SK-MEL-5 (cell line): ENCODE measurements around a stretch of chr11.

RAMPAGE:
- cytosol, long total RNA: no peak
- long total RNA: no peak
- nucleus, long total RNA: no peak
Measured at GRCh38 chr11:78209397-78210557, 21.1 kb downstream of the USP35 start.

DNA sequence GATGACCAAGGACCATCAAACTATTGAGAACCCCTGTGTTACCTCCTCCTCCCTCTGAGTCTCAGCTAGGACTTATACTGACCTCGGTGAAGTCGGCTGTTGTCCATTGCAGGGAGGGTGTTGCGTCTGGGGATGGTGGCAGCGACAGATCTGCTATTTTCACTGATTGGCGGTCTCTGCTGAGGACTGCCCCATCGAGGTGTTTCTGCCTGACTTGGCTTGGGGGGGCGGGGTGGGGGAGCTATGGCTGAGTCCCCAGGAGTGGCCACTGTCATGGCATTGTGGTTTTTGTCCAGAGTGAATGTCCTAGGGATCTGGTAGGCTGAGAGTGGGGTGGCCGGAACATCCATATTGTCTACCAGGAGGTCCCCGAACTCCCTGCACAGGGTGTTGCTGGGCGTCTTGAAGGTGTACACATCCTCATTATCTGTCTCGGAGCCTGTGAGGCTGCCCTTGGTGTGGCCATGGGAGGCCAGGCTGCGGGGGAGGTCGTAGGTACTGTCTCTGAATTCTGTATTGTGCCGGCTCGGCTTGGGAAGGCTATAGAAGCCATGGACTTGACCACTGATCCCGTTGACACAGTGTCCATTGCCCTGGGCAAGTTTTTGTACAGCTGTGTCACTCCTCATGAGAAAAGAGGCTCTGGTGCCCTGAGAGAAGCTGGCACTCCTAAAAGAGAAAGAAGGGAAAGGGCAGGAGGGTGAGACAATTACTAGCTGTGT, 37.8 kb downstream of the USP35 start:
RAMPAGE:
- cytosol, long total RNA: no peak
- long total RNA: no peak
- nucleus, long total RNA: no peak

DNA sequence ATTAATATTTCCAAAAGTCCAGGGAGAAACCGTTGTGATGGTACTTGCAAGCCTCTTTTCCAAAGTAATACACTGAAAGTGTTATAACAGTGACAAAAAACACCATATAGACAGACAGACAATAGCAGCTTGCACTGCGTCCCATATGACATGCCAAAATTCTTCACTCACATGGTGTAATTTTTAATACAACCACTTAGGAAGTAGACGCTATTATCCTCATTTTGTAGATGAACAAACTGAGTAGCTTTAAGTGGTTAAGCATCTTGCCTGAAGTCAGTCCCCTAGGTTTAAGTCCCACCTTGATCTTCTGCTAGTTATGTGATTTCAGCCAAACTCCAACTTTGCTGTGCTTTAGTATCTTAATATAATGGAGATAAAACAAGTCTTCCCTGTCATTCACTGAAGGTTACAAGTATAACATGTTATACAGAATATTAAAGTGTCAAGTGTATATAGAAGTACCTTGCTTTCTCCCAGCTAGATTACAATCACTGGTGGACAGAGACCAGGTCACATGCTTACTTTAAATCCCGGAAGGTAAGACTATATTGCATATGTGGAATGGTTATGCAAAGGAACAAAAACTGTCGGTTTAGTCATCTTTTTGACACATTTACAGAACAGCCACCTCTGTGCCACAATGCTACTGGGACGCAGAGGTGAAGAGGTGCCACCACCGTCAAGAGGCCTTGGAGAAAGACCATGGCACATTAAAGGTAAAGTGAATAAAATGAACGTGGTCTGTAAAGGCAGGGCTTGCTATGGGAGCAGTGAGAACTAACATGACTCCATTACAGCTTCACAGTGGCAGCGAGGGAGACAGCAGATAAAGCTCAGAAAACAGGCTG, 103.2 kb downstream of the GAB2 start:
RAMPAGE:
- cytosol, long total RNA: no peak
- long total RNA: no peak
- nucleus, long total RNA: start-site peak on the plus strand centred at position 653 of the sequence, 150 bp wide, 16 and 13 reads in 2 replicates

GRCh38 chr11:78350979-78351215, 66.7 kb downstream of the GAB2 start:
RAMPAGE:
- cytosol, long total RNA: no peak
- long total RNA: no peak
- nucleus, long total RNA: no peak

DNA sequence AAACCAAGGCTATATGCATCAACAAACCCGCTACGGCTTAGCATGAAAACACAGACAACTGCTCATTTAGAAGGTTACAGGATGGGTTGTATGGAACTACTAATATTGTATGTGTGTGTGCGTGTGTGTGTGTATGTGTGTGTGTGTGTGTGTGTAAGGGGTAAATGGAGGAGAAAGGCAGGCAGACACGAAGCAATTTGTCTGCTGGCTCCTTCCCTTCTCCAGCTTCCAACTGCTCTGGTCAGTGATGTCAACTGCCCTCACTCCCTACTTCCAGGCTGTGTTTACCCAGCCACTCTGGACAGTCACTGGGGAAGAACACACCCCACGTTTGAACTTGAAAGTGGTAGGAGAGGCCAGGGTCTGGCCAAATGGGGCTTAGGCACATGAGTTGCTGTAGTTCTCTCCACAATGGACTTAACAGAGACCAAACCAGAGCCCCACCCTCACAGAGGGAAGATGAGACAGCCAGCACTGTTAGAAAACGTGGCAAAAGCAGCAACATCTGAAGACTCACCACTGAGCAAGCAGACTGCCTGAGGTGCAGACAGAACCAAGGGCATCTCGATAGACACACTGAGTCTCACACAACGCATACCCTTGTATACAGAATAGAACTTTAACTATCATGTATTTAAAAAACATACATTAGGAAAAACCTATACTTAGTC, 46.9 kb downstream of the GAB2 start:
RAMPAGE:
- cytosol, long total RNA: no peak
- long total RNA: no peak
- nucleus, long total RNA: no peak

DNA sequence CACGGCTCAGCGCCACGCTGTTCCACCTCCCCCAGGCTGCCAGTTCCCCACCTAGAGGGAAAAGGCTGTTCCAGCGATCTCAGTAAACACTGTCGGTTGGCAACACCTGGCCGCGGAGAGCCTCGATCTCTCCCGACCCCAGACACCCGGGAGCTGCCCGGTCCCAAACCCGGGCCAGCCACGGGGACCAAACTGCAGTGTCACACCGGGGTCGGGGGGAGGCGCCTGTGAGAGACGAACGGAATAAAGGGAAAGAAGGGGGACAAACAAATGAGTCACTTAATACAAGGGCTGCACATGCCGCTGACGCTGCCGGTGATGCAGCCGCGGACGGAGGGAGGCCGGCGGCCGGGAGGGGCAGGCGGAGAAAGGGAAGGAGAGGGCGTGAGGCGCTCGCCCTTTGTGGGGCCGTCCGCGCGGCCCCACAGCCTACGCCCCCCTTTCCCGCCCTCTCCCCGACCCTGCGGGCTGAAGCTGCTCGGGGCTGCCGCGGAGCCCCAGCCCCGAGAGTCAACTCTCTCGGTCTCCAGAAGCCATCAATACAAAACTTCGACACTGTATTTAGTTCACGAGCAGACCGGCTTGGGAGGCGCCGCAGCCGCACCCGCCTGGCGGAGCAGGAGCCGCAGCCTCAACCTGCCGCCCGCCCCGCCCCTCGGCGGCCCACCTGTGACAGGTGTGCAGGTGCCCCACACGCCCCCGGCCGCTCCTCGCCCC, 653 bp downstream of the GAB2 start:
RAMPAGE:
- cytosol, long total RNA: no peak
- long total RNA: no peak
- nucleus, long total RNA: no peak

DNA sequence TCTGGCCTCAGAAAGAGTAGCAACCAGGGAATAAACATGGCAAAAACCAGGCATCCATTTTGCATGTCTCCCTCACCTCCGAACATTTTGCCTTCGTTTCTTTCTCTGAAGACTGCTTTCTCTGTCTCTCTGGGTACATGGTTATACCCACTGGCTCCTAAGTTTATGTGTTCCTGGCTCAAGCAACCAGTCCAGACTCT, 8.6 kb upstream of the GAB2 start:
RAMPAGE:
- cytosol, long total RNA: no peak
- long total RNA: no peak
- nucleus, long total RNA: no peak

DNA sequence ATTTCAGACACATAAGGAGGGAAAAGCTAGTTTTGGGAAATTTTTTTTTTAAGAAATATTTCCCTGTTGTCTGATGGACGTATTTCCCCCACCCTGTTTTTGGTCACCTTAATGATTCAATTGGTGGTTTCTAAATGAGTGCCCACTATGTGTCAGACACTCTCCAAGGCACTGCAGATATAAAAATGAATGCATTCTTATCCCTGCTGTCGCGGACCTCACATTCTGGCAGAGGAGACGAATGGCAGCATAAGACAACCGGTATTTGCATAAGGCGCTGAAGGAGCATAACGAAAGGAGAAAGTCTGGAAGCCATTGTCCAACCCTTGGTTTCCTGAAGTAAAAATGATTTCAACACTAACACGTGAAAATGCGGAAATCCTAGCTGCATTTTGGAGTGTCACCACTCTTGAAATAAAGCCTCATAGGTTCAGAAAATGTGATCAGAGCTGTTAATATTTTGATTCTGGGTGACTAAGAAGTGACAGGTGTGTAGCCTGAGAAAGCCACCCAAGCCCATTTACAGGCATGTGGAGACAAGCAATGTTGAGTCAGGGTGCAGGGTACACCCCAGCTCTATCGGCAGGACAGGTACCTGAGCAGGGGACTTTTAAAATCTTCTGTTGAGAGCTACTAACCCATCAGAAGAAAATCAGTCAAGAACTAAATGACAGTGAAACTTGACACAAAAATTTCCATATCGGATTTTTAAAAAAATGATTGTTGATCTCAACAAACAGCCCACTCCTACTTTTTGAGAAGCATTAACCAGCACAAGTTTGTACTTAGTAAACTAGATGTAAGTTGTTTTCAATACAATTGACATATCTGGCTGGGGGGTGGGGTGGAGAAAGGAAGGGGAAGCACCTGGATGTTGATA, 10.2 kb upstream of the GAB2 start:
RAMPAGE:
- cytosol, long total RNA: no peak
- long total RNA: no peak
- nucleus, long total RNA: no peak

RAMPAGE:
- cytosol, long total RNA: no peak
- long total RNA: no peak
- nucleus, long total RNA: no peak
Measured at GRCh38 chr11:78724950-78725404, 150.3 kb upstream of the NARS2 start.

DNA sequence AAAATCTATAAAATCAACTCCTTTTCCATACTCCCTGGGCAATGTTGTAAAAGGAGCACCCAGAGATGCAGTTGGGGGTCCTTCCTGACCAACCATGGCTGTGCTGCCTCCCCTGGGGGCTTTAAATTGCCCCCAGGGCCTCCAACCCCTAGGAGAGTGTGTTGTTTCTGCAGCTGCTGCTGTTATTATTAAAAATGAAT, 302.8 kb upstream of the NARS2 start:
RAMPAGE:
- cytosol, long total RNA: no peak
- long total RNA: no peak
- nucleus, long total RNA: no peak

RAMPAGE:
- cytosol, long total RNA: no peak
- long total RNA: no peak
- nucleus, long total RNA: no peak
Measured at GRCh38 chr11:79655696-79656165, 214.9 kb upstream of the TENM4 start.

GRCh38 chr11:82732223-82733021, 1.2 kb downstream of the FAM181B start:
RAMPAGE:
- cytosol, long total RNA: no peak
- long total RNA: no peak
- nucleus, long total RNA: no peak

GRCh38 chr11:83160124-83161109, 3.5 kb downstream of the PCF11 start:
RAMPAGE:
- cytosol, long total RNA: no peak
- long total RNA: no peak
- nucleus, long total RNA: no peak

DNA sequence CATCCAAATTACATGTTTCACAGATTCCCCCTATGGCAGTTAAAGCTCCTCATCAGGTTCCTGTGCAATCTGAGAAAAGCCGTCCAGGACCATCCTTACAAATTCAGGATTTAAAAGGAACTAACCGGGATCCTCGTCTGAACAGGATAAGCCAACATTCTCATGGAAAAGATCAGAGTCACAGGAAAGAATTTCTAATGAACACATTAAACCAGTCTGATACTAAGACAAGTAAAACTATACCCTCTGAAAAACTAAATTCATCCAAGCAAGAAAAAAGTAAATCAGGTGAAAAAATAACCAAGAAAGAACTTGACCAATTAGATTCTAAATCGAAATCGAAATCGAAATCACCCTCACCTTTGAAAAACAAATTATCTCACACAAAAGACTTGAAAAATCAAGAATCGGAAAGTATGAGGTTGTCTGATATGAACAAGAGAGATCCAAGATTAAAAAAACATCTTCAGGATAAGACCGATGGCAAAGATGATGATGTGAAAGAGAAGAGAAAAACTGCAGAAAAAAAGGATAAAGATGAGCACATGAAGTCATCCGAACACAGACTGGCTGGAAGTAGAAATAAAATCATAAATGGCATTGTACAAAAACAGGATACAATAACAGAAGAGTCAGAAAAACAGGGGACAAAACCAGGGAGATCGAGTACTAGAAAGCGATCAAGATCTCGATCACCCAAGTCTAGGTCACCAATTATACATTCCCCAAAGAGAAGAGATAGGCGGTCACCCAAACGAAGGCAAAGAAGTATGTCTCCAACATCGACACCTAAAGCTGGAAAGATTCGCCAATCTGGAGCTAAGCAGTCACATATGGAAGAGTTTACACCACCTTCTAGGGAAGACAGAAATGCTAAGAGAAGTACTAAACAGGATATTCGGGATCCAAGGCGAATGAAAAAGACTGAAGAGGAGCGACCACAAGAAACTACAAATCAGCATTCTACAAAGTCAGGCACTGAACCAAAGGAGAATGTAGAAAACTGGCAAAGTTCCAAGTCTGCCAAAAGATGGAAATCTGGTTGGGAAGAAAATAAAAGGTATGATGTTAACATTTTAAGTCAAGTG, 9.1 kb downstream of the PCF11 start:
RAMPAGE:
- cytosol, long total RNA: no peak
- long total RNA: no peak
- nucleus, long total RNA: no peak

DNA sequence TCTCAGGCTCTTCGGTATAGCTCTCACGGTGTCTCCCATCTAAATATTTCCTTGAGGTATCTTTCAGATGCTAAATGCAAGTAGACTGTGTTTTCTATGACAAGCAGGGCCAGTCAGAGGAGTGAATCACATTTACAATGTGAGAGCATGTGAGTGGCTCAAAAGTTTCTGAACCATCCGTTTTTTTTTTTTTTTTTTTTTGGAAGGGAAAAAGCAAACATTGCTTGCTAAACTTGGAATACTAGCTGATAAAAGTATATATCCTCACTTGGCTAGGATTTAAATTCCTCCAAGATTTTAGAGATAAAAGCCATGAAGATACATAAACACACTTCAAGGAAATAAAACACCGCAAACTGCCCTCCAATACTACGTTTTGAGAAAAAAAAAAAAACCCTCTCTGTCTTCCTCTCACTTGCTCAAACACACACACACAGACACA, 224.5 kb upstream of the CCDC90B start:
RAMPAGE:
- cytosol, long total RNA: no peak
- long total RNA: no peak
- nucleus, long total RNA: no peak

DNA sequence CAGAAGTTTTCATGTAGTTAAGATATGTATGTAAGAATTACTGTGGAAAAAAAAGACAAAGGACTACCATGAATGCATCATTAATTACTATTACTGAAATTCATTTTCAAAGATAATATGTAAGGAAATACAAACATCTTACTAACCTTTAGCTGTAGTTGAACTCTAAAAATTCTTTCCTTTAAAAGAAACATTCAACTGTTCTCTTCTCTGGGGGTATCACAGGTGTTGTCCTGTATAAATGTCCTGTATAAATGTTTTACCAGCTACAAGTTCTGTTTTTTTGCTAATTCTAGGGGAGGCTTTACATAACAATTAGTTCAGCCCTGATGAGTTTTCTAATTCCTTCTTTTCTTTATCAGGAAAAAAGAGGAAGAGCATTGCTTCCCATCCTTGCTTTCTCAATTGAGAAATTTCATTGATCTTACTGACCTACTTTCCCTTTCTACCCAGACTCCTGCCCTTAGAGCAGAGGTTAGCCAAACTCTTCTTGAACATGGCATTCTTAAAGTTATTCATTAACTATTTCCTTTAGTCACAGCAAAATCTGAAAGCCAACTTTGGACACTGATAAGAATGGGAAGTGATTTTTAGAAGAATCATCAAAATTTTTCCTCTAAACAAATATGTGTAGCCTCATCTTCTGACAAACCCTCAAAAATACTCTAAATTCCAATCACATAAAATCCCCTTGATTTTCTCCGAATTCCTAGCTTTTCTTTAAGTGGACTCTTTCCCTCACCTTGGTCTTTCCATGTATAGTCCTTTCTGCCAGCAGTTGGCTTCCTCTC, 566.5 kb upstream of the CCDC90B start:
RAMPAGE:
- cytosol, long total RNA: no peak
- long total RNA: no peak
- nucleus, long total RNA: no peak

RAMPAGE:
- cytosol, long total RNA: no peak
- long total RNA: no peak
- nucleus, long total RNA: no peak
Measured at GRCh38 chr11:84653992-84654207, 973.2 kb downstream of the DLG2 start.

DNA sequence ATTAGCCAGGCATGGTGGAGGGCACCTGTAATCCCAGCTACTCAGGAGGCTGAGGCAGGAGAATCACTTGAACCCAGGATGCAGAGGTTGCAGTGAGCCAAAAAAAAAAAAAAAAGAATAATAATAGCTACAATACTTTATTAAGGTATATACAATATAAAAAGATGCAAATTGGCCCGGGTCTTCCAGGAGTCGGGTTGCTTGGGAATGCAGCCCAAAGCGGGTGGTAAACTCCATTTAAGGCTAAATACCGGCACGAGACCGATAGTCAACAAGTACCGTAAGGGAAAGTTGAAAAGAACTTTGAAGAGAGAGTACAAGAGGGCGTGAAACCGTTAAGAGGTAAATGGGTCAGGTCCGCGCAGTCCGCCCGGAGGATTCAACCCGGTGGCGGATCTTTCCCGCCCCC, 143.3 kb downstream of the DLG2 start:
RAMPAGE:
- cytosol, long total RNA: no peak
- long total RNA: no peak
- nucleus, long total RNA: no peak

DNA sequence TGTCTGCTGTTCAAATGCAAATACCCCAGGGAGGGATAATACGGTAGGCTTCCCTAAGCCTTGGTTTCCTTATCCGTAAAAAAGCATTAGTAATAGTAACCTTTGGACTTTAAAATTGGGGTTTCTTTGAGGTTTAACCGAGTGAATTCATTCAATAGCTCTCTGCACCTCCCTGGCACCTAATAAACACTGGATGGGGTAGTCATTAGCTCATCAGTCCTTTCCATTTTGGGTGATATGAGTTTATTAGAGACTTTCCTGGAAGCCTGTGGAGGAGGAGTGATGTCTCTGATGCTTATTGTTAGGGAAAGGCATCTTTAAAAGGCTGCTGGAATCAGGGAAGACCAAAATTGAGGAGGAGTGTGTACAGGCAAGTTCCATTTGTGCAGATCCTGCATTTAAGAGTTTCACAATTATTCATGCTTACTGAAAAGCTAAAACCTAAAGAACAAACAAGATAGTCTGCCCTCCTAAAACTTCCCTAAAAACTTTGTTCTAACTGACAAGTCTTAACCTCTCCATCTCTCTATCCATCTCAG, 62.2 kb downstream of the SYTL2 start:
RAMPAGE:
- cytosol, long total RNA: no peak
- long total RNA: no peak
- nucleus, long total RNA: no peak

RAMPAGE:
- cytosol, long total RNA: no peak
- long total RNA: no peak
- nucleus, long total RNA: no peak
Measured at GRCh38 chr11:85774622-85775279, 36.2 kb downstream of the SYTL2 start.